Sigmoid colon (tissue), 4 donors: ENCODE results near the gene ADGRB2.

GRCh38 chr1:31763615-31764882 is at the start of gene ADGRB2:
ADGRB2 (minus strand) TSS chr1:31764340.
- PRO-cap: no peak
- RAMPAGE, long total RNA, 4 experiments: no peak in any of the 4 experiments

DNA sequence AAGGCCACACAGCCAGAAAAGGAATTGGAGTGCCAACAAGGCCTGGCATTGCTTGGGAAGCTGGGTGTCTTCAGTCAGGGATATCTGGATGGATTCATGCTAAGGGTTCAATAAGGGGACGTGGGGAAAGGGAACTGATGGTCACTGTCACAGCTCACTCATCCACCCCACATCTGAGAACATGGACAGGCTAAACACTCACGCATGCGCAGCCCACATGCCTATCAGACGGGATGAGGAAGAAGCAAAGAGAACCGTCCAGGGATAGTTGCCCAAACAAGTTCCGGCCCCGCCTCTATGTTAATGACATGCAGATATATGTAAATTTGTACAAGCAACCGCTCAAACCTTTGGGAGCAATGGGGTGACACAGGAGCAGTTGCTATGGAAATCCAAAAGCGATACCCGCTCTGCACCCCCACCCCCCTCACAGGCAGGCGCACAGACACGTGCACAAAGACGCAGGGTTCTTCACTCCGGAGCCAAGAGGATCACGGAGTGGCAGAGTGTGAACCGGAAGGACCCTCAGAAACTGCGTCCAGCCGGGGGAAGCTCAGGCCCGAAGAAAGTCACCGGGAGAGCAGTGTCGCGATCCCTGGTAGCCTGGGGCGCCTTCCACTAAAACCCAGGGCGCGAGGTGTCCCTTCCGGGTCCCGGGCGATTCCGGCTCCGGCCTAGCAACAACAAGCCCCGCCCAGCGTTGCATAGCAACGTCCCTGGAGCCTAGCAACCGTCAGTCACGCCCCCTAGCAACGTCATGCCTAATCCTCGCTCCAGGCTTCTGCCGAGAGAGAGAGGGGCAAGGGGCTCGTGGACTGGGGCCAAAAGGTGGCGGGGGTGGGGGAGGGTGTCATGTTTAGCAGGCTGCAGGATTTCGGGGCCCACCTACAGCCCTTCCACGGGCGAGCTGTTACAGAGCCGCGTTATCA is 24.1 kb upstream of the ADGRB2 start:
- PRO-cap: no peak
- RAMPAGE, long total RNA, 4 experiments: no peak in any of the 4 experiments

- PRO-cap: no peak
- RAMPAGE, long total RNA, 4 experiments: no peak in any of the 4 experiments
These were observed 8.9 kb downstream of the PTP4A2 start for GRCh38 chr1:31929197-31929700.

GRCh38 chr1:31955863-31956532 is 17.8 kb upstream of the PTP4A2 start:
- PRO-cap: bidirectional peak, plus-strand start at chr1:31956181, minus-strand start at chr1:31956043
- RAMPAGE, long total RNA, 4 experiments: no peak in any of the 4 experiments

DNA sequence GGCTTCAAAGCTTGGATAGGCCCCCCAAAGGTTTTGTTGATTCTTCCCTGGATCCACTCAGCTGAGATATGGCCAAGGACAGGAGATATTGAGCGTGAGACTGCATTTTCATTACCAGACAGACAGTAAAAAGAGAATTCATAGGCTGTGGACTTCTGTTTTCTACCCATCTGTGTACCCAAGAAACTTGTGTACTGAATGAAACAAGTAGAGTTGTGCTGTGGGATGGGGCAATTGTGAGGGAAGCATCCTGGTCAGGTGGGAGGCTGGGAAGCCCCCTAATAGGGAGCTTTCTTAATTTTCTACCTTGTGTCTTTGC is 12.9 kb upstream of the TMEM39B start:
- PRO-cap: no peak
- RAMPAGE, long total RNA, 4 experiments: no peak in any of the 4 experiments

DNA sequence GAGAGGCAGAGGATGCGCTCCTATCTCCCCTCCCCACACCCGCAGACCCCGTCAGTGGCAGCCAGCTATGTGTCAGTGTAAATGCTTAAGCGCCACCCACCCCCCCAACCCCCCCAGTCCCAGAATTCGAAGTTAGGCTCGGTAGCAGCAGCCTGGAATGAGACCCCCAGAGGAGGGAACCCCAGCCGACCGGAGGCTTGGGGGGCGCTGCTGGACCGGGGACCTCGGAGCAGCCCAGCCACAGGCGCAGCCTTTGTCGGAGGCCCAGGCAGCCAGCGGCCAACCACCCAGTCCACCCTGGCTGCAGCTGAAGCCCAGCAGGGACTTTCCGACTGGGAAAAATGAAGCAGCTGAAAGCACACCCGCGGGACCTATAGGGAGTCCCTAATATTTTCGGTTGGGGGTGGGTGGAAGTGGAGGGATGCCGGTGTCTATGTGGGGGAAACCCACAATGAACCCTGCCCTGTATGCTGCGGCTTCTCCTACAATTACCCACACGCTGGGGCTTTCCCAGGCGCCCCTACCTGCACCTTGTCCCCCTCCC is 606 bp downstream of the CCDC28B start:
- PRO-cap: no peak
- RAMPAGE, long total RNA, 4 experiments: no peak in any of the 4 experiments

GRCh38 chr1:32242302-32242913 is 4.6 kb upstream of the FAM167B start:
- PRO-cap: no peak
- RAMPAGE, long total RNA, 4 experiments: no peak in any of the 4 experiments

GRCh38 chr1:32351199-32352231 is 10.8 kb downstream of the FAM229A start:
- PRO-cap: bidirectional peak, plus-strand start at chr1:32351639, minus-strand start at chr1:32351409
- RAMPAGE, long total RNA, 4 experiments: start-site peak on the plus strand in 1 of 4 experiments, at chr1:32351599-32351639 at its widest, 10 reads per replicate

GRCh38 chr1:32387985-32388193 is 6.4 kb downstream of the BSDC1 start:
- PRO-cap: no peak
- RAMPAGE, long total RNA, 4 experiments: no peak in any of the 4 experiments

DNA sequence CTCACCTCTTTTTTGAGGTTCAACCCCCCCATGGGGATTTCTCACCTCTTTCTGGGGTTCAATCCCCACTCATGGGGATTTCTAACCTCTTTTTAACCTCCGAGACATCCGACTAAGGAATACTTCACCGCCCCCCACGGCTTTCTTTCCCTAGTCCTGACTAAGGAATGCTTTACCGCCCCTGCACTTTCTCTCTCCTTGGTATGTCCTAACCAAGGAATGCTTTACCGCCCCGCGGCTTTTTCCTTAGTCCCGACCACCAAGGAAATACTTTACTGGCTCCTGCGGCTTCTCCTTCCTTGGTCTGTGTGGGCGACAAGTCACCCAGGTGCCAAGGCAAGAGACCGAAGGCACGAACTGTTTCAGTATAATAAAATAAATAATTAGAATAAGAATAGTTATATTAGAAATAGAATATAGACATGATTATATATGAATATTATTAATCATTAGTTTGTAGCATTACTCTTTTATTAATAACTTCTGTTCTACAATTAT is 16.9 kb upstream of the ZBTB8B start:
- PRO-cap: no peak
- RAMPAGE, long total RNA, 4 experiments: no peak in any of the 4 experiments

DNA sequence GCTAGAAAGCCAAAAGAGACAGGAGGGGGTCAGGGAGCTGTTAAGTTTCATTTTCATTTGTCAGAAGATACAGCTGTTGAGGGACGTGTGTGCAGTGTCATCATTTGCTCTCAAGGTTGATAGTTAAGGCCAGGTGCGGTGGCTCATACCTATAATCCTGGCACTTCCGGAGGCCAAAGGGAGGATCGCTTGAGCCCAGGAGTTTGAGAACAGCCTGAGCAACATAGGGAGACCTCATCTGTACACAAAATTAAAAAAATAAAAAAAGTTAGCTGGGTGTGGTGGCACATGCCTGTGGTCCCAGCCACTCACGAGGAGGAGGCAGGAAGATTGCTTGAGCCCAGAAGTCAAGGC is 22.7 kb downstream of the ZBTB8OS start:
- PRO-cap: no peak
- RAMPAGE, long total RNA, 4 experiments: no peak in any of the 4 experiments

- PRO-cap: no peak
- RAMPAGE, long total RNA, 4 experiments: start-site peak on the minus strand in 1 of 4 experiments, at chr1:32695828-32695990 at its widest, 36 to 42 reads per replicate
These were observed 6.9 kb downstream of the SYNC start for GRCh38 chr1:32695638-32696136.

- PRO-cap: bidirectional peak, plus-strand start at chr1:32704167, minus-strand start at chr1:32703911
- RAMPAGE, long total RNA, 4 experiments: no peak in any of the 4 experiments
These were observed 1.5 kb upstream of the SYNC start for GRCh38 chr1:32704061-32704528.

DNA sequence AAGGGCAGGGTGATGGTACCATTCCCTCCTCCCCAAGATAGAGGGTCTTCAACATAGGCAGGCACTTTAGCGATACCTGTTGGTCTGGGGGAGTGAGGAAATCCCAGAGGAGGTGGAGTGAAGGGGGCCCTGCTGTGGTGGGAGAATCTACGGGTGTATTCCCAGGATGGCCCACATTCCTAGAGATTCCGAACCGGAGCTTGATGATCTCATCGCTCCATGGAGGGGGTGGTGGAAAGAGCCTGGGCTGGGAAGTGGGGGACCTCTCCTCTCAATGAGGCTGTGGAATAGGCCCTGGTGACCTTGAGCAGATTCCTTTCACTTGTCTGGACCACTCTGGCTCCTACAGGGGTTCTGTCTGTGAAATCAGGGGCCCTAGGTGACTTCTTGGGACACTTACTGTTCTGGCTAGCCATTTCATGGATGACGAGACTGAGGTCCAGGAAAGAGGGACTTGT is 13.6 kb downstream of the KIAA1522 start:
- PRO-cap: no peak
- RAMPAGE, long total RNA, 4 experiments: no peak in any of the 4 experiments

DNA sequence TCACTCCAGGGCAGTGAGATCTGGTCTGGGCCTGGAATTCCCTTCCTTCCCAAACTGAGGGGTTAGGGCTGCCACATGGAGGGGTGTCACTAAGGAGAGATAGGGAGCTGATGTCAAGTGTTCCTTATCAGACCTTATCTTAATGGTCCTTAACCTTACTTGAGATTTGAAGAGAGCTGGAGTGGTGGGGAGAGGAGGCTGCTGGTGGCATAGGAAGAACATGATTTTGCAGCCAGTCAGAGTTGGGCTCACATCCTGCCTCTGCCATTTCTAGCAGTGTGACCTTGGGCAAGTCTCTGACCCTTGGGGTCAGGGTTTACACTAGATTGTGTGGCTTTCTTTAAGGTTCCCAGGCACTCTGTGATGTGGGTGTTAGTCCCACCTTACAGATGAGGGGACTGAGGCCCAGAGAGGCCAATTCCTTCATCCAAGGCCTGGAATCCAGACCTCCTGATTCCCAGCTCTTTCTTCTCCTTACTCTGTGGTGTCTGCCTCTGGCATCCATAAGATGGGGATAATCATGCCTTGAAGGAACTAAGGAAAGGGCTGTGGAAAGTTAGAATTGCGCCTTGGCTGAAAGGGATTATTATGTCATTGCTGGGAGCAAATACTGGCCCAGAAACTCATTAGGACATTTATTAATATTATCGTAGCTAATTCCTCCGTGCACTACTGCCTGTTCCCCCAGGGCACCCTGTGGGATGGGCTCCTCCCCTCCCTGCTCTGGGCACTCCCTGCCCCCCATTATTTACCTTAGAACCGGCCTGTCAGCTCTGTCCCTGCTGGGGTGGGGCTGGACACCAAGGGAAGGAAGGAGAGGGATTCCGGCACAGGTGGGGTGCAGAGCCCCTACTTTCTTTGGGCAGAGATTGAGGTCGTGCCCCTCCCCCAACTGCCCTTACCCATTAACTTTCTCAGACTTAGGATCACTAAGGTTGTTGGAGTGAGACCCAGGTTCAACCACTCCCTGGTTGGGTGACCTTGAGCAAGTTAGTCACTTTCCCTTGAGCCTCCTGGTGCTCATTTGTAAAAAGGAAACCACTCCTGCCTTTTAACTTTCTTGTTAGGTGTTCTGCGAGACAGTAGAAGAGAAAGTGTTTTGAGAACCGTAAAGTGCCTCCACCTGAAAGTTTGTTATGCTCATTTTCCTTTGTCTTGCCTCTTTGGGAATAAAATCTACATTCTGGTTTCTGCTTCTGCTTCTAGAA is 17.6 kb downstream of the KIAA1522 start:
- PRO-cap: no peak
- RAMPAGE, long total RNA, 4 experiments: no peak in any of the 4 experiments

GRCh38 chr1:32760053-32760674 is 18.5 kb downstream of the KIAA1522 start:
- PRO-cap: no peak
- RAMPAGE, long total RNA, 4 experiments: no peak in any of the 4 experiments

GRCh38 chr1:32780104-32780393 is 37.1 kb downstream of the YARS1 start:
- PRO-cap: no peak
- RAMPAGE, long total RNA, 4 experiments: no peak in any of the 4 experiments

DNA sequence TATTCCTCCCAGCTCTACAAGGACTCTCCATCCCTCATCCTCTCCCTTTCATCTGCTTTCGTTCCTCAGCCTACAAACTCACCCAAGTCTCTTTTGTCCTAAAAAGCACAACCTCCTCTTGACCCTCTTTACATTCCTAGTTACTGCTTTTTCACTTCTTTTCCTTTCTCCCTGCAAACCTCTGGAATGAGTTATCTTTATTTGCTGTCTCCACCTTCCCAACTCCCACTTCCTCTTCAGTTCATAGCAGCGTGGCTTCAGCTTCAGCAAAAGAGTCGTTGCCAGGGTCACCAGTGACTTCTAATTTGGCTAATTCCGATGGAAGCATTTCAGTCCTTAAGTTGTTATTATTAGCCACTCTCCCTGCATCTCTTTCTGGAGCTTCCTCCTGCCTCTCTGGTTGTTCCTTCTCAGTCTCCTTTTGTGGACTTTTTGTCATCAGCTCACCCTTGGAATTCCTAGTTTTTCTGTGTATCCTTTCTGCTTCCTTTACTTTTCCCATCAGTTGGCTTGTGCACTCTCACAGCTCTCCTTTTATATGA is 6.3 kb upstream of the TMEM54 start:
- PRO-cap: no peak
- RAMPAGE, long total RNA, 4 experiments: no peak in any of the 4 experiments

- PRO-cap: no peak
- RAMPAGE, long total RNA, 4 experiments: no peak in any of the 4 experiments
These were observed 27.9 kb upstream of the TMEM54 start for GRCh38 chr1:32929117-32929466.

GRCh38 chr1:32960160-32961000 is 4.2 kb downstream of the RNF19B start:
- PRO-cap: no peak
- RAMPAGE, long total RNA, 4 experiments: no peak in any of the 4 experiments